Heart (tissue), 3 donors: ENCODE data around the genes HMGCS1 and TMEM267.

- RAMPAGE, long total RNA, 2 experiments, result no peak in any of the 2 experiments
Observed at GRCh38 chr5:40682708-40683077, 3.0 kb downstream of the PTGER4 start.

DNA sequence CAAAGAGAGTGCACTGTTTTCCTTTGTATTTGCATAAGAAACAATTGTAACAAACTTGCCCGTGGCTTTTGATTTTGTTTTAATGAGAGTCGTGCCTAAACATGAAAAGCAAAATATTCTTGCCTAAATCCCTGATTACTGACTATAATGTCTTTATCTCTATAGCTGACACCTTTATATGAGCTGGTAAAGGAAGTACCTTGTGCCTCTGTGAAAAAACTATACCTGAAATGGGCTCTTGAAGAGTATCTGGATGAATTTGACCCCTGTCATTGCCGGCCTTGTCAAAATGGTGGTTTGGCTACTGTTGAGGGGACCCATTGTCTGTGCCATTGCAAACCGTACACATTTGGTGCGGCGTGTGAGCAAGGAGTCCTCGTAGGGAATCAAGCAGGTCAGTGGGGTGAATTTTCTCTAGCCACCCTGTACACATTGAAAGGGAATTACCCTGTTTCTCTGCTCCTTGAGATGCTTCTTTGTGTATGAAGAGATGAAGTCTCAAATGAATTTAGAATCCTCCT, 48.6 kb downstream of the C7 start:
- RAMPAGE, long total RNA, 2 experiments, result no peak in any of the 2 experiments

GRCh38 chr5:41211431-41211881, 1.9 kb downstream of the C6 start:
- RAMPAGE, long total RNA, 2 experiments, result no peak in any of the 2 experiments

GRCh38 chr5:41908544-41908859, 4.4 kb downstream of the RIMOC1 start:
- RAMPAGE, long total RNA, 2 experiments, result no peak in any of the 2 experiments

DNA sequence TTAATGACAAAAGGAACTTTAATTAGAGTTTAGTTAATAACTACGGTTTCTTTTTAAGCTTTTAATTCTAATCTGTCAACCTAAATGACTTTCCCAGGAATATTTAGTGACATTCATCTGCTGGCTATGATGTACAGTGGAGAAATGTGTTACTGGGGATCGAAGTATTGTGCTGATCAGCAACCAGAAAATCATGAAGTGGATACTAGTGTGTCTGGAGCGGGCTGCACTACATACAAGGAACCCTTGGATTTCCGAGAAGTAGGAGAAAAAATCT, 8.2 kb upstream of the FBXO4 start:
- RAMPAGE, long total RNA, 2 experiments, result no peak in any of the 2 experiments

DNA sequence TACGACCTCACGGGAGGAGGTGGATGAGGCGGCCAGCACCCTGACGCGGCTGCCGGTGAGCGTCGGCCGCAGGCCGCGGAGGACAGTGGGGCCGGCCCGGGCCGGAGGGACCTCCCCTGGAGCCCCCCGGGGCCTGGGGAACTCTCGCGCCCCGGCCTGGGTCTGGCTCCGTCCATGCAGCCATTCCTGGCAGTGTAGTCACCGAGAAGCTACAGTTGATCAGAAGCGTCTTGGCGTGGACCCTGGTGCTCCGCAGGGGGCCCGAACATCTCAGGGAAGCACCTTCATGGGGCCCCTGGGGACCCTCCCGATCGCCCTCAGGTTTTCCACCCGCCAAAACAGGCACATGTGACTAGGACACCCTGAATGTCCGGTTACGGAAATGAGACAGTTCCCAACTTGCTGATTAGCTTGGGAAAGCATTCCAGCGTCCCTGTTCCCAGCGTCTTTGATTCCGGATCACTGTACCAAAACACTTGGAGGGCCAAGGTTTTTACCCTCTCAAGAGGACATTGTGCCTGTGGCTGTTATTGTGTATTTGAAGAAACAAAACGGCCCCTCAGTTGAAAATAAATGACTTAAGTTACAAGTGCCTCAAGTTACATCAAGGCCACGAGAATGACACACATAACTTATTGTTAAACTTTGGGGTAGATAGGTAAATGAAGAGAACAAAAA, 502 bp downstream of the FBXO4 start:
- RAMPAGE, long total RNA, 2 experiments, result no peak in any of the 2 experiments

GRCh38 chr5:42515489-42516032, 92.3 kb downstream of the GHR start:
- RAMPAGE, long total RNA, 2 experiments, result no peak in any of the 2 experiments

DNA sequence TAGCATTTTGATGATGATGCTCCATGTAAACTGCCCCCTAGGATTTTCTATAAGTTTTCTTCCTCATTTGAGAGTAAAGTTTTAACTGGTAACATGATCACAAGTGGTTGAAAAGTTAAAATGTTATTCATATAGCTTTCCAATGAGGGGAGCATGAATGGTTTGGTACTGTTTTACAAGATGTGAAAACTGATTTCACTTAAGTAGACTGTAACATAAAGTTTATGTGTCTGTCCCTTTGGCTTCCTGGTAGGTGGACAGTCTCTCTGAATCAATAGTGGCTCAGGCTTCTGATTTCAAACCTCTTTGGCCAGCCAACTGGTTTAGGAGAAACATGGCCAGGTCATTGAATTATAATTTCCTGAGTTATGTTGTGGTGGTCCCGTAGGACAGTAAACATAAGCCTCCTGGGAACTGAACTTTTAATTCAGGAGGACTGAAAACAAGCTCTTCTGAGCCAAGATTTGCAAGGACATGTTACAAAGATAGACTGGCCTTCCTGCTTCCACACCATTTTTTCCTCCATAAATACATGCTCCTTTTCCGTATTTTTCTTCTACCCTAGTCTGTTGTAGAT, 128.6 kb downstream of the GHR start:
- RAMPAGE, long total RNA, 2 experiments, result no peak in any of the 2 experiments

GRCh38 chr5:42566873-42567261, 143.6 kb downstream of the GHR start:
- RAMPAGE, long total RNA, 2 experiments, result no peak in any of the 2 experiments

- RAMPAGE, long total RNA, 2 experiments, result no peak in any of the 2 experiments
Observed at GRCh38 chr5:42581249-42581775, 158.1 kb downstream of the GHR start.

DNA sequence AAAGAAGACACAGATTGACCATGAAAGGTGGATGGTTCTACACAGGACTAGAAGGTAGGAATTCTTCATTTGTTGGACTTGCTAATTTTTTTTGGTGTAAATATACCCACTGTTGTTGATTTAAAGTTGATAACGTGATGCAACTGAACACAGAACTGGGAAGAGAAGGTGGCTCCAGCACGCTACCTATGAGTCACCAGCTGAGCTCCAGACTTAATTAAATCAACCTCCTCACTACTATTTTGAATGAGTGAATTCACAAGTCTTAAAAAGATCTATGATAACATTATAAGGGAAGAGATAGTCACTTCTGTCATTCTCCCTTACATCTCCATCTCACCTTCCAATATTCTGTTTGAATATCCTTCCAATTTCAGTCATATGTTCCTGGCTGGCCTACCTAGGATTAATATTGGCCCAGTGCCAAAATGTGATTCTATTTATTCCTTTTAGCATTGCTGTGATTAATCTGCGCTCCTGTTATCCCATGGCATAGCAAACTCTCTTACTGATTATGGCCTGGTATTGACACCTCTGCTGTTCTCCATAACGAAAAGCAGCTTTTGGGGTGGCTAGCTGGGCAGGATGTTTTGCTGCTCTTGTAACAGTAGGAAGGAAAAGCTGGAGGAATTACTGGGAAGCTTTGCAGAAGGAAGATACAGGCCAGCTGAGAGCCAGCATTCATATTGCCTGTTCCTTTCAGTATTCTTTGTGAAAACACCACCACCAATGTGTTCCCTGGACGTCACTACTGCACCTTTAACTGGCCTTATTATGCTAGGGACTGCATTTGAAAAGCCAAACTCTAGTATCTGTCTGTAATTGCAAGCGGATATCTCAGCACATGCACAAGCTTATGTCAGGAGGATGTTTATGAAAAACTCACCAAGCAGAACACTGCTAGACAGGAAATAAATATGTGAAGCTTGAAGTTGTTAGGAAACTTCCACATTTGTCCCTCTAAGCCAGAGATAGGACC, 135.7 kb upstream of the CCDC152 start:
- RAMPAGE, long total RNA, 2 experiments, result no peak in any of the 2 experiments

DNA sequence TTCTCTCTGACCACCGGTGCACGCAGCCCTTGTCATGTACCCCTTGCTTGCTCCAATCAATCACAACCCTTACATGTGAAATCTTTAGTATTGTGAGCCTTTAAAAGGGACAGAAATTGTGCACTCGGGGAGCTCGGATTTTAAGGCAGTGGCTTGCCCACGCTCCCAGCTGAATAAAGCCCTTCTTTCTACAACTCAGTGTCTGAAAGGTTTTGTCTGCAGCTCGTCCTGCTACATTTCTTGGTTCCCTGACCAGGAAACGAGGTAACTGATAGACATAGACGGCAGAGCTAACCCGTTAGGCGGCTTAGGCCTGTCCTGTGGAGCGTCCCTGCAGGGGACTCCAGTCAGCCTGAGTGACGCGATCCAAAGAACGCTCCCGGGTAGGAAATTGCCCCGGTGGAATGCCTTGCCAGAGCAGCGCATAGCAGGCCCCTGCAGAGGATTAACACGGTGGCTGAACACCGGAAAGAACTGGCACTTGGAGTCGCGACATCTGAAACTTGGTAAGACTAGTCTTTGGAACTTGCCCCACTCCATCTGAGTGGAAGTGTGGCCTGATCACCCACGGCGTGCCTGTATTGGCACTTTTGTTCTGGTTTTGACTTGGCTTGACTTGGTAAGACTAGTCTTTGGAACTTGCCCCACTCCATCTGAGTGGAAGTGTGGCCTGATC, 1.9 kb upstream of the SELENOP start:
- RAMPAGE, long total RNA, 2 experiments, result no peak in any of the 2 experiments

- RAMPAGE, long total RNA, 2 experiments, result no peak in any of the 2 experiments
Observed at GRCh38 chr5:42840159-42840835, 28.6 kb upstream of the SELENOP start.

DNA sequence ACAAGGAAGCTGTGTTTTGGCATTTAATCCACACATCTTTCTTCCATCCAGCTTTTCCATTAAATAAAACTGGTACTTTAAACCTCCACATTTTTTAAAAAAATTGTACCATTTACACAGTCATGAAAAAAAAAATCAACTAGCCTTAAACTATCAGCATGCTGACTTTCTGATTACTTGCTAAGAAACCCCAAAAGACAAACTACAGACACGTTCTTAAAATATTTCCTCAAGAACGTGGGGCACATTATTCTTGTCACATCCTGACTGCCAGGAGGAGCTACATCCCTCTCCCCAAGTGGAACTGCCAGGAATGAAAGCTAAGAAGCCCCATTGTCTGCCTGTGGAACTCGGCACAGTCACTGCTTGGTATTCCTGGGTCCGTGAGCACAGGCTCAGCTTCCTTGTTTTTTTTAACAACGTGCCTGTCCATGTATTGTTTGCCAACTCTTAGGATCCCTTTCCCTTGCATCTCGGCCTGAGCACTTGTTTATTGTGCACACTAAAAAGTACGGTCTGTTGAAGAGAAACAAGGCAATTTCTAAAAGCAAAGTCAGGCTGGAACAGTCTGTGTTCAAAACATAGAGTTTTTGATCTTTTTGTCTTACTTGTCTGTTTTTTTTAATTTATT, 46.9 kb upstream of the SELENOP start:
- RAMPAGE, long total RNA, 2 experiments, result no peak in any of the 2 experiments

DNA sequence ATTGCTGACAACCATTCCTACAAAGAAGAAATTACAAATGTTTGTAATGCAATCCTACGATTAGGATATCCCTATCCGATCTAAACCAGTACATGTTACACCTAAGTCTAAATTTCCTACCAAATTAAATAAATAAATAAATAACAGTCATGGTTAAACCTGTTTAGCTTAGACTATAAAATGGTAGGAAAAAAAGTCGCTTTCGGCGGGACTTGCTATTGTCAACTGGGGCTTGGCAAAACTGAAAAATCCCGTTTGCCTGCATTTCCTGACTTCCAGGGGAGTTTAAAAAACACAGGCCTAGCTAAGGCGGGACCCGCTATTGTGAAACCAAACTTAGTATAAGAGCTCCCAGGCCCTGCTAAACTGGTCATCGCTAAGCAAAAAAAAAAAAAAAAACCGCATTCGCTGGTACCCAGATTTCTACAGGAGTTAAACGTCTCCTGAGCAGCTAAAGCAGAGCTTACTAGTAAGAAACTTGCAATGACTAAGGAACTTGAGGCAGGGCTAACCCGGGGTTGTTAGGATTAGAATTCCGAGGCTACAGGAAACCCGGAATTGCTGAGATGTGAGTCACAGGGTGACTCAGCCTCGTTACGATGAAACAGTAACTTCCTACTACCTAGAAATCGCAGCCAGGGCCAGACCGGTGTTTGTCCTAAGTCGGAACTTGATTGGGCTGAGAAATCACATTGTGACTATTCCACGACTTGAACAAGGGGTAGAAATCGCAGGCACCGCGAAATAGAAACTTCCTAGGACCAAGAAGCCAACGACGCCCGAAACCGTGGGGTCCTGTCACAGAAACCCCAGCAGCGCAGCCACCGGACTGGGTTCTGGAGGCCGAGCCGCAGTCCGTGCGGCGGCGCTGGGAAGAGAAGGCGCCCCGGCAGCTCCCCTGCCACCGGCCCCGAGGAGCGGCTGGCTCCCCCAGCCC, 89.6 kb downstream of the ANXA2R start:
- RAMPAGE, long total RNA, 2 experiments, result no peak in any of the 2 experiments

DNA sequence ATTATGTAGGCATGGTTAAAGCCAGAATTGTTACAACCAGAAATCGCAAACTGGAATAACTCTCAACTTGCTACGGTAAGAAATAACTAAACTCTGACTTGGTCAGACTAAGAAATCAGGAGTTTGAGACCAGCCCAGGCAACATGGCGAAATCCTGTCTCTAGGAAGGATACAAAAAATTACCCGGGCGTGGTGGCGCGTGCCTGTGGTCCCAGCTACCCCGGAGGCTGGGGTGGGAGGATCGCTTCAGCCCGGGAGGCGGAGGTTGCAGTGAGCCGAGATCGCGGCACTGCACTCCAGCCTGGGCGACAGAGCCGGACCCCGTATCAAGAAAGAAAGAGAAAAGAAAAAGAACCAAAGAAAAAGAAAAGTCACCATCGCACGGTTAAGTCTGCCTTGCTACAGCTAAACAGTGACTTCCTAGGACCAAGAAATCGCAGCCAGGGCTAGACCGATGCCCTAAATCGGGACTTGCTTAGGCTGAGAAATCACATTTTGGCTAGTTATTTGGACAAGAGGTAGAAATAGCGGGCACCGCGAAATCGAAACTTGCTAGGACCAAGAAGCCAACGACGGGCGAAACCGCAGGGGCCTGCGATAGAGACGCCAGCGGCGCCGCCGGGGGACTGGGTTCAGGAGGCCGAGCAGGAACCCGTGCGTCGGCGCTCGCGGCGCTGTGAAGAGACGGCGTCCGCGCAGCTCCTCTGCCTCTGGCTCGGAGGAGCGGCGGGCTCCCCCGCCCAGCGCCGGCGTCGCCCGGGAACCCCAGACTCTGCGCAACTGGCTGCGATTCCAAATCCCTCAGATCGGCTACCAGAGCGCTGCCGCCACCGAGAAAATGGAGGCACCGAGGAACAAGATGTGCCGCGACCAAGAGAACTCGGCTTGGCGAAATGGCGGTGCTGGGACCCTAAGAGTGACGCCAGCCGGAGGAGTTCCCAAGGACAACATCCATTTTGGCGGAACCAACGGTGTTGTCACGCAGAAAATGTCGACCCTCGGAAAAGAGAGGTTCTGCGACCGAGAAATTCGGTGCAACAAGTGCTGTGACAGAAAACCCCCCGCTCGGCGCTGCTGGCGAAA, 26.0 kb upstream of the ANXA2R start:
- RAMPAGE, long total RNA, 2 experiments, result start-site peak on the plus strand in 1 of 2 experiments, centred at positions 296 to 709 of the sequence, 23 to 31 reads per replicate

DNA sequence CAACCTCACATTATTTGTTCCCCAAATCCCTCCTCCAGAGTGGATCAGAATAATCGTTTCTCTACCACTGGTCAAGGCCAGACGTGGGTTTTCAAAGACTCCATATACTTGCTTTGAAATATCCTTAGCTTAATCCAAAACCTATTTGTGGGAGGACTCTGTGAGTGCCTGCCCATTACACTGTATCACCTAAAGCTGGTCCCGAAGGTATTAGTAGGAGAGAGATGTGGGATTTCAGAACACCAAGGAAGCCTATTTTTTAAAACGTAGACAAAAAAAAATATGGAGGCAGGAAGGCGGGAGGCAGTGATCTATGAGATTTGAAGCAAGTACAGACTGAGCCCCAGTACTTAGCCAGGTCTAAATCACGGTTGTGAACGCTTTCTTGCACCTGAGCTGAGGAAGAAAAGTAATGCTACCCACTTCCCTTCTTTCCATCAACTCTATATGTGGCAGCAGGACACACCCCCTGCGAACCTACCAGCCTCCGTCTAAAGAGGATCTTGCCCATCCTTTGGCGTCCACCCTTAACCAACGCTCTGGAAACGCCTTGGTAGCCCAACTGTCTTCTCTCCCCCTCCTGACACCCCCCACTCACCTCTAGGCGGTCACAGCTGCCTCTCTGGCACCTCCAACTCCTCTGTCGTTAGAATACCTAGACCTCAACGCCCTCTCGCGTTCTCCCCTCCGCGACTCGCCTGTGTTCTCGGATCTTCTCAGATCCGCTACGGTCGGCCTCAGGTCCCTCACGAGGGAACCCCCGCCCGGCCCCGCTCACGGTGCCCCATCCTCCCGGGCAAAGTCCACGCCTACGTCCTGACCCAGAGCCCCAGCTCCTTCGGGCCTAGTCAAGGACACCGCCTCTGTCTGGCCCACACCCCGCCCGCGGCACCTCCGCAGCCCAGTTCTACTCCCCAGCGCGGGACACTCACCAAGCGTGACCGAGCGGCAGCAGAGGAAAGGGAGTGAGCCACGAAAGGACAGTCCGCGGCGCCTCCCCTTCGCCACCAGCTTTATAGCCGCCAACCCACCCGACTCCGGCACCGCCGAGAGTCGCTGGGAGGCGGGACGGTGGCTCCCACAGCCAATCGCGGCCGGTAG, at the start of gene HMGCS1:
Gene HMGCS1, minus strand, starts transcription at position 989 of the 1,101 bp plus-strand sequence.
- RAMPAGE, long total RNA, 2 experiments, result start-site peak on the minus strand in 2 of 2 experiments, centred at positions 1,021 to 1,023 of the sequence, 183 to 862 reads per replicate

GRCh38 chr5:43483750-43484817, at the start of gene TMEM267:
TSS of gene TMEM267 (minus strand) at chr5:43483865.
- RAMPAGE, long total RNA, 2 experiments, result no peak in any of the 2 experiments

DNA sequence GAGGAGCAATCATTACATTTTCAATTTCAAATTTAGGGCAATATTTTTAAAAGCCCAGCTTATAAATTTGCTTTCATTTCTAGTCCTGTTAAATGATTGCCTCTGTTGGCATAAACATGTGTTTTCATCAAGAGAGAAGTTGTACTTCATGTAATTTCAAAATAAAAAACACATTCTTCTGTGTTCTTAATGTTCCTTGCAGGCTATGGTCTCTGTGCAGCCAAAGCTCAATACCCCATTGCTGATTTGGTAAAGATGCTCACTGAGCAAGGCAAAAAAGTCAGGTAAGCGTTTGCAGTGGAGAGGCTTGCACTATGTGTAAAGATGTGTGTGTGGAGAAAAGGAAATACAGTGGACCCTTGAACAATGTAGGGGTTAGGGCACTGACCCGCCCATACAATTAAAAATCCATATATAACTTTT, 74.6 kb downstream of the NNT start:
- RAMPAGE, long total RNA, 2 experiments, result no peak in any of the 2 experiments

GRCh38 chr5:44387054-44387796, 2.0 kb downstream of the FGF10 start:
- RAMPAGE, long total RNA, 2 experiments, result no peak in any of the 2 experiments